ENCODE measurements around a stretch of chr1.

DNA sequence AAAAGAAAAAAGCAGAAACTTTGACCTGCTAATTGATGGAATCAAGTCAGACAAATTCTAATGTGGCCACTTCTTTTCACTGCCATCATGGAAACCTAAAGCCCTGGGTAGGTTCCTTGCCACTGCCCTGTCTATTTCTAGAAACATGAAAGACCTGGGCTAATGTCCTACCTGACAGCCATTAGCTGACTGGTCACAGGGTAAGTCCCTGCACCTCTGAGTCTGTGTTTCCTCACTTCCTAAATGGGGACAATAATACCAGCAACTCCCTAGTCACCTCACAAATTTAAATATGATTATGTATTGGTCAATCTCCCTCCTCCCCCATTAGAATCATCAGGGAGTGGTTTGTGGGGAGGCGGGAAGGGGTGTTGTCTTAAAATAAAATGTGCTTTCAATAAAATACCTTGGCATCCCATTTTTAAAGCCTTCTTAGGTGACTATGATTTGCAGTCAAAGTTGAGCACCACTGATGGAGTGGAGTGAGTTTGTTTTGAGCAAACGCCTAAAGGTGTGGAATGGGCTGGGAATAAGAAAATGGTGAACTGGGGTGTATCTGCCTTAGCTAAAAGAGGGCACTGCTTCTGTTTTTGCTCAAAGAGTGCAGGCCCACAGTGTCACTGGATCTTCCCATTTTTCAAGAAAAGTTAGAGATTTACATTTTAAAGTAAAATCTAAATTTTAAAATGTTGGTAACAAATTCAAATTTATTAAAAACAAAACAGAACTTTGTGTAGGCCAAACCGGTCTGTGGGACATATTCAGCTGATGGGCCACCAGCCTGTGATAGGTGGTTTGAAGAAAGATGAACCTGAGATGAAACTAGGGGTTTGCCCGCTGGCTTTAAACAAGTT is 2.0 kb downstream of the CREG1 start:
- PRO-cap = unidirectional peak, minus-strand start at position 245 of the sequence

DNA sequence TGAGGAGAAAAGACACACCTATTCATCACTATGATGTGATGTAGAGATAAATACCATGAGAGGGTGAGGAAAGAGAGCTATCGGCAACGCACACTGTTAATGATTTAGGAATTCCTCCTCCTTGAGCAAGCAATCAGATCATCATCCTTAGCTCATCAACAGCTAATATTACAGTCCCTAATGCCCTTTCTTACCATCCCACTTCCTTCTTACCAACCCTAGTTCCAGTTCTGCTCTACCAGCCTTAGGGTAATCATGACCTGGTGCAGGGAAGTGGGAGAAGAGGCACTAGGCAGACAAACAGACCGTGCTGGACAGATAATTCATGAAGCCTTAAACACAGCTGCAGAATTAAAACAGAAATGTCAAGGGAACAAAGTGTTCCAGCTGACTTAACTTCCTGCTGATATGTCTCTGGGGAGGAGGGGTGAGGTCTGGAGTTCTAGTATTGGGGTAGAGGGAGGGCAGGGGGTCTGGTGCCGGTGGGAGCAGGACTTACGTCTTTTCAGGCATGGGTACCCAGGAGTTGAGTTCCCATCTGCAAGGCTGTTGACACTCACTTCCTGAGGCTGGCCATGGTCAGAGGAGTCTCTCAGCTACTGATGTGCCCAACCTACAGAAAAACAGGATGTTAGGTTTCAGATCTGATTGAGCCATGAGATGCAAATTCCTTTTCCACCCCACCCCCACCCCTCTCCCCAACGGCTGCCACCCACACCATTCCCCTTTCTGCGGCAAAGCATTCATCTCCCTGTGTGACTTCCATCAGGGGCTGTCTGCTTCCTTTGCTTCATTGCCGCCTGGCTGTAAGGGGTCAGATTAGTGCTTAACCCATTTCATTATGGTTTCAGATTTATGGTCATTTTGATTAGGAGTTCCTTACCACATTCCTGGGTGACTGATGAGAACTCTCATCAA is 12.6 kb upstream of the RCSD1 start:
- PRO-cap = no peak

DNA sequence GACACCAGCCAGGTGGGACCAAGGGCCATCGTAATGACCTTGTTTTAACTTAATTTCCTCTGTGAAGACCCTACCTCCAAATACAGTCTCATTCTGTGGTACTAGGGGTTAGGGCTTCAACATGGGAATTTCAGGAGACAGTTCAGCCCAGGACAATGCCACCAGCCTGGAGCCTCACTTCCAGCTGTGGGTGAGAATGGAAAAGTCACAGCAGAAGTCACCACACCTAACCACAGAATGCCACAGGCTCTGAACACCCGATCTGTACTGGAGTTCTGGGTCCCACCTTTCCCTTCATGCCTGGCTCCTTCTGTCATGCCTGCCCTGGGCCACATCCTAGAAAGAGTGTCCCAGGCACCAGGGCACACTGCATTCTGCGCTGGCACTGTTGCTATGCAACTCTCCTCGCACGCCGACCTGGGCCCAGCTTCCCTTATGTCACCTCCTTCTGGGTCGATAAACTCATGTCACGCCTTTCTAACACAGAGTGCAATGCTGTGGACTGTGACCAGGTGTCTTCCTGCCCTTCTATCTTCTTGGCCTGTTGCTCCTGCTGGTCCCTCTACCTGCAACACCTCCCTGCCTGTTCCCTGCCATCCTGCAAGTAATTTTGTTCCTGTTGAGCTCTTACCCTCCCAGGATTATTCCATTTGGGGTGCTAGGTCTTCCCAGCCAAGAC is 21.2 kb downstream of the RCSD1 start:
- PRO-cap = no peak

GRCh38 chr1:167669450-167670157 is 39.6 kb downstream of the RCSD1 start:
- PRO-cap = no peak

DNA sequence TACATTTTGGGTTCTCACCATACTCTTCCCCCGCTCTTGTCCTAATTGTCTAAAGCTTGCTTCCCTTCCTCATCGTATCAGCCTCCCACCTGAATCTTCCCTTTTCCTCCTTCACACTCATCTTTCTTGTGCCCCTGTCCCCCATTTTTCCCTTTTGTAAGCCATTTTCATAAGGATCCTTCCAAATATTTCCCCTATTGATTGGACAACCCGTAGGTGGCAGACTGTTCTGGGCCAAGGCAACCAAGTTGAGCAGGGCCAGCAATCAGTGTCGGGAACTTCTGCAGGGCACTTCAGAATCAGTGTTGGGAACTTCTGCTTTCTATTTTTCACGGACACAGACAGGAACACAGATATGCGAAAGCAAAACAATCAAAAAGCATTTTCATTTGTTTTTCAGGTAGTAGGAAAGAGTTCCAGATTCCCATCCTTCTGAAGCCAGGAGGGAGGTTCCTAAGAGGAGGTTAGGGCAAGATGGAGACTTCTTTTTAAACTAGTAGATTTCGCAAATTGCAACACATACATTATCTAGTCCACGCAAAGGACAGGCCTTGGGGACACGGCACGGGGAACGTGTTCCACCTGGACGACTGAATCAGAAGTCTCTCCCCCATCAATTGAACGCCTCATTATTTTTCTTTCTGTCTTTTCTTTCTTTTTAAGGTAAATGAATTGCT is 715 bp upstream of the MPZL1 start:
- PRO-cap = no peak

GRCh38 chr1:167912217-167912845 is 1.6 kb downstream of the ADCY10 start:
- PRO-cap = no peak

GRCh38 chr1:168039744-168040203 is 97.0 kb downstream of the GPR161 start:
- PRO-cap = no peak

DNA sequence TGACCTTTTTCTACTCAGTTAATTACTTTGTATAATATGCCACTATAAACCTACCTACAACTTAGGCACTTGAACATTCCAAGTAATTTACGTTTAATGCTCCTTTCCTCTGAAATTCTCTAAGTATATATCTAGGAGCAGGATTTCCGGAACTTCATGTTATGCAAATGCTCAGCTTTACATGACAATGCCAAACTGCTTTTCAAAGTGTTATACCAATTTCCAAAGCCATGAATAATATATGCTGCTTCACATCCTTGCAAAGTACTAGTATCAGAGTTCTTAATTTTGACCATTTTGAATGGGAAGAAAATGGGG is 5.8 kb upstream of the XCL1 start:
- PRO-cap = no peak

DNA sequence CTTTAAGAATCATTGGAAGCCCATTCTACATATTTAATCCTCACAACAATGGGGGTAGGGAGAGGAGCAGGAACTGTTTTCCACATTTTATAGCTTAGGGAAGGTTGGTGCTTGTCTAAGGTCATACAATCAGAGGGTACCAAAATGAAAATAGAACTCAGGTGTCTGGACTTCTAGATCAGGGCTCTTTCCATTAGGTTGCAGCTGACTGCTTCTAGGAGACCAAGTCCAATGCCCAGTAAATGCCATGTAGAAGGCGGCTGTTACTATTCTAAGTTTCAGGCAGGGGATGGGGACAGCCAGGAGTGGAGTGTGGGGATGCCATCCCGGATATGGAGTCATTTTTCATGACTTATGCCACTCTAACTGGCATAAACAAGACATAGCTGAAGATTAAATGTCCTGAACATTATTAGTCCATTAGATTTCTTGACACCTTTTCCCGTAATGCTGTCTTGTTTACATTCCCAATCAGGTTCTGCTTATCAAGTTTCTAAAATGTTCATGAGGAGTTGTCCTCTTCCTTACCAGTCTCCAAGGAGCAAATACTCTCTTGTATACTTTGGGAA is 31.5 kb downstream of the XCL1 start:
- PRO-cap = no peak

GRCh38 chr1:168799912-168800538 is 71.0 kb upstream of the DPT start:
- PRO-cap = no peak

DNA sequence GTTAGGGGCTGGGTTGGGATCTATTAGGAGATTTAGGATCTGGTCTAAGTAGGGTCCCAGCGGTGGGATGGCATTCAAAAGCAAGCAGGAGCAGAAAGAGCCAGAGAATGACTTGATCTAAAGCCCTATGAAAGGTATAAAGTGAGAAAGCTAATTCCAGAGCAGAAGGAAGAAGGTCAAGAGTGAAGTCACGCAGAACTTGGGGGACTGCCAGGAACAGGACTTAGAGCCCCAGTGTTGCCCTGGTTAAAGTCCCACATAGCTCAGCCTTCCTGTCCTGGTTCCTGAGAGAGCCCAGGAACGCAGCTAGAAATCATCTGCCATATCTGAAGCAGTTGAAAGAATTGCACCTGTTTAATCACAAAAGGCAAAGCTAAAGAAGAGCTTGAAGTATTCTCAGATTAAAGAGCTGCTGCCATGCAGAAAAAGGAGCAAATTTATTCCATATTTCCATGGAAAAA is 160.6 kb upstream of the ATP1B1 start:
- PRO-cap = unidirectional peak, plus-strand start at position 275 of the sequence

GRCh38 chr1:169046338-169046708 is 60.2 kb upstream of the ATP1B1 start:
- PRO-cap = no peak

GRCh38 chr1:169059747-169060732 is 46.5 kb upstream of the ATP1B1 start:
- PRO-cap = no peak

DNA sequence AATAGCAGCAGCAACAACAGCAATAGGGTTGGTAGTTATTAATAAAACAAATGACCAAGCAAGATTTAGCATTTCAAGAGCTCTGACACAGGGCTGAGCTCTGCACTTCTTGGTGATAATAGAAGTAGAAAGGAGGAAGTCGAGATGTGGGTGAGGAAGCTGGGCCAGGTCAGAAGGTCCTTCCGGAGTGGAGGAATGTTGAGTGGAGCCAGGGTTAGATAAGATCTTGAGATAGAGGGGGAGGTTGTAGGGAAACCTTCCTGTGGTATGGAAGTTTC is 45.6 kb upstream of the ATP1B1 start:
- PRO-cap = no peak

- PRO-cap = unidirectional peak, plus-strand start at chr1:169102179
Observed at GRCh38 chr1:169101892-169102456, 4.5 kb upstream of the ATP1B1 start.

DNA sequence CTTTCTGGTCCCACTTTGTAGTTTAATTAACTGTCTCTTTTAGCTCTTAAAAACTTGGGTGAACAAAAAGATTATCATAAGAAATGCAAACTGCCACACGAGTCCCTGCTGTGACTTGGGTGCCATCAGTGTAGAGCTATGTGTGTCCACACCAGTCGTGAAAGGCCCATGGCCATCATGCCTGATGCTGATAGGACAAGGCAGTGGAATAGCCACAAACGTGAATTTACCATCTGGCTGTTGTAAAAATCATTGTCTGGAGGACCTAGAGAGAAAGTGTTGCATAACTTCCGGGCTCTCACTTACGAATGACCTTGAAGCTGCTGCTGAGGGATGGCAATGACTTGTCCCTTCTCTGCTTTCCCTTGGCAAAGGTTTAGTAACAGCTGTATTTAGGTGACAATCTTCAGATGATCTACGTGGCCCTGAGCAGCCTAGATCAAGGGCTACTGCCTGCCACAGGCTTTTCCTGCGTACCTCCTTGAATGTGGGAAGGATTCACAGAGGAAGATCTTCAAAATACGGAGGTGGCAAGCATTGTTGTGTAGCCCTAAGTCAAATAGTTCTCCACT is 5.7 kb downstream of the ATP1B1 start:
- PRO-cap = no peak

GRCh38 chr1:169367349-169367607 is 319 bp downstream of the NME7 start:
- PRO-cap = no peak

- PRO-cap = no peak
Observed at GRCh38 chr1:169765900-169766498, 28.7 kb downstream of the METTL18 start.

- PRO-cap = no peak
Observed at GRCh38 chr1:169836897-169837292, 42.1 kb downstream of the C1orf112 start.

DNA sequence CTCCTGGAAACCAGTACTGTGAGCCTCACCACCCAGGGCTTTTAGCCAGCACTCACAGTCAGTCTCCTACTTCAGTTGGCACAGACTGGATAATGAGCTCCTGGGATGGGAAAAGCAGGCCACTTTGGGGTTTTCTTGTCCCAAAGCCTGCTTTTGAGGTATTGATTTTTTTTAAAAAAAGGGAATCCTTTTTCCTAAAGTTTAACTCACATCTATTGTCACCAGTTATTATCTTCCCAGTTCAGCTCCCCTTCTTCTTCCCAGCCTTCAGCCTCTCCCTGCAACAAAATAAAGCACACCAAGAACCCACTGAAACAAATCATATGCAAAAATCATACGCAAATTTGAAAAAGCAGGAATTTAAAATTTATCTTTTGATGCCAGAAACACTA is 40.2 kb downstream of the SCYL3 start:
- PRO-cap = no peak

Measured in duodenum (tissue), 1 donor.